SEM (cell line): ENCODE data around the gene USP8.

GRCh38 chr15:48341860-48342721 lies 10.9 kb downstream of the DUT start:
- PRO-cap = no peak

DNA sequence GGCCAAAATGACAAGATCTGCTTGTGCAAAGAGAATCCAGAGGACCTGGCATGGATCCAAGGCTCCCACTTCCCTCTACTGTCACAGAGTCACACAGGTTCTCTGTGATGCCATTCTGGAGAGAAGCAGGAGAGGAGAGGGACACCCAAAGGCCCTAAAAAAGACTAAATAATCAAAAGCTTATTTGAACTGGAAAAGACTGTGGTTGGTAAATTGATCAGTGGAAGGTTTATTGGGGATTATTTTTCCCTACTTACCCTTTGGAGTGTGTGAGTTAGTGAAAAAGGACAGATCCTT lies 9.4 kb upstream of the ATP8B4 start:
- PRO-cap = no peak

GRCh38 chr15:50184895-50185408 lies 3.0 kb downstream of the SLC27A2 start:
- PRO-cap = no peak

GRCh38 chr15:50355998-50356342 lies 972 bp upstream of the GABPB1 start:
- PRO-cap = no peak

GRCh38 chr15:50423865-50424641 lies at the start of gene USP8:
Gene USP8, plus strand, starts transcription at chr15:50424405.
- PRO-cap = bidirectional peak, plus-strand start at chr15:50424456, minus-strand start at chr15:50424138

- PRO-cap = no peak
These were observed 44.1 kb downstream of the USP8 start for GRCh38 chr15:50468277-50468657.

DNA sequence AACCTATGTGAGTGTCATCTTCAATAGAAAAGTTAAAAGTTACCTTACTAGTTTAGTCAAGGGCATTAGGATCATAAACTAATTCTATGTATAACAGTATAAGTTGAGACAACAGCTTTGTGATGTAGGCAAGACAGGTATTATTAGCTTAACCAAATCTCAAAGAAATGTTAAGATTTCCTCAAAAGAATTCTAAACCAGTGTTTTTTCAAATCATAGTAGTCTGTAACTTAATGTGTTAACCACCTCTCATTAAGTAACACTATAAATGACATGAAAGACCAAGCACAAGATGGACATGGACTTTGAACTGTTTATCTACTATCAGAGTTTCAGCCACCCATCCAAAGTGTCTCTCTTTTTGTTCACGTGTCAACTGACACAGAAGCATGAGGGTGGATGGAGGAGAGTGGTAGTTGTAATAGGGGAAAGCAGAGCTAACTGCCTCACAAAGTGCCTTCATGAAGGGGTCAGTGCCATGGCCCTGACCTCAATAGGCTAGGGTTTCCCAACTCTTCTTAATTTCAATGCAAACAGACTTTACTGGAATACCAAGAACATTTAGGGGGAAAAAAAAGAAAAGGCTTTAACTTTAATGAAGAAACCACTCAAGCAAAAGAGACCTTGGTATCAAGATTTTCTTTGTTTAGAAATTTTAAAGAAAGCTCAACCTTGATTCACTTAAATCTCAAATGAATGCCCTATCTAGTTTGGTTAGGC lies 32.1 kb upstream of the TRPM7 start:
- PRO-cap = no peak

GRCh38 chr15:50877004-50877528 lies 31.4 kb upstream of the AP4E1 start:
- PRO-cap = no peak

DNA sequence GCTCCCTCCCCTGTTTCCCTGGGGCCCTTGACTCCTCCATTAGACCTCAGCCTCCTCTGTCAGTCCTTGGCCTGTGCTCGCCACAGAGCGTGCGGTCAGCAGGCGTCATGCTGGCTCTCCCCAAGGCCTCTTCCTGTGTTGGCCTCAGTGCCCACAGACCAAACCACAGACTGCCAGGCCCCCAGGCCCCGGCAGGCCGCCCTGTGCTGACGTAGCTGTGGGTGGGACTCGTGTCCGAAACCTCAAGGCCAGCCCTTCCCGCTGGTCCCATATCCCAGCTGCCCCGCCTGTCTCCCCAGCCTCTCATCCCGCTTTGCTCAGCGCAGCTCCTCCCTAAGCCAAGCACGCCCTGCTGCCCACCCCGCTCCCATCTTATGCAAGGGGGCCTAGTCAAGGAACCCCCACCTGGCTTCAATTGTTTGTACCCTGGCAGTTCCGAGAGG lies 17.6 kb downstream of the TNFAIP8L3 start:
- PRO-cap = bidirectional peak, plus-strand start at position 270 of the sequence, minus-strand start at position 315 of the sequence

- PRO-cap = no peak
These were observed 71.7 kb downstream of the CYP19A1 start for GRCh38 chr15:51266420-51267429.

DNA sequence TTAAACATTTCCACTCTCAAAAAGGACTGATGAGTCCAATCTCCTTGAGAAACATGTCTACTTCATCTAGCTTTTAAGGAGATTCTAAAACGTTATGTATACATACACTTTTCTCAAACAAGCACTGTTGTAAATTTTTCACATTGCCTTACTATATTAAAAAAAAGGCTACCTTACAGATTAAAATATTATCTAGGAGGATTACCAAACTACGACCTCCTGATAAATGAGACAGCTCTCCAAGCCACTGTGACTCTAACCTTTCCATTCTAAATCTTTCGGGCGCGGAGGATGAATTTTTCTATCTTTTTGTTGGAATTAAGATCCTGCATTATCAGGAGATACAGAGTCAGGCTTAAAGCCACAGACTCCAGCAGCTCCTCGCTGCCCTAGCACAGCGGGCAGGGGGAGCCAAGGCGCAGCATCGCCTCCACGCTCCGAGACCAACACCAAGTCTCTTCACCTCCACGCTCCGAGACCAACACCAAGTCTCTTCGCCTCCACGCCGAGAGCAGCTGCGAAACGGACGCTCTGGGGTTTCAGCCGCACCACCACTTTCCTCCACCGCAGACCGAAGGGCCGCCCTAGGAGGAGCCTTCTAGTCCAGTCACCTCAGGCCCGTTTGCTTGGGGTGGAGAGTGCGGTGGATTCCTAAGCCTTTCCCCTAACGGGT lies 846 bp downstream of the DMXL2 start:
- PRO-cap = unidirectional peak, plus-strand start at position 392 of the sequence; bidirectional peak, plus-strand start outside the sequence, minus-strand start at position 486 of the sequence

- PRO-cap = no peak
These were observed 642 bp downstream of the TMOD2 start for GRCh38 chr15:51751786-51752691.

DNA sequence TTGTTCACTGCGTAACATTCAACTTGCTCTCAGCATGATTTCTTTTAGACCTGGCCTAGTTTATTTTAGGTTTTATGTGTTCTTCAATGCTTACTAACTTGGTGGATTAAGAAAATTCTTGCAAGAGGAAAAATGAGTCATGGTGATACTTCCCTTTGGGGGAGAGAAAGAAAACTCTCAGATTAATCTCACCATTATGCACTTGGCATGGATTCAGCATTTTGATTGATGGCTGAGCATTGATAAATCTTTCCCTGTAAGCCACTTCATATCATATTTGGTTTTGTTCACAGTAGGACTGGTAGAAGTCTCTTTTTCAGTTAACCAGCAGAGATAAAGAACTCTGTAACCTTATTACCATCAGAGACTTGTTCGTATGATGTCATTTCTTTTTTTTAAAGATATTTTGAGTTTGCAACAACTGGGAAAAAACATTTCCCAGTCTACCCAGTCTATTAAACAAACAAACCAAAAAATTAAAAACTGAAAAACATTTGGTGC lies 17.0 kb downstream of the TMOD3 start:
- PRO-cap = no peak

- PRO-cap = no peak
These were observed 41.2 kb downstream of the BCL2L10 start for GRCh38 chr15:52071223-52071953.

GRCh38 chr15:52262911-52263183 lies 32.8 kb downstream of the MYO5C start:
- PRO-cap = no peak

DNA sequence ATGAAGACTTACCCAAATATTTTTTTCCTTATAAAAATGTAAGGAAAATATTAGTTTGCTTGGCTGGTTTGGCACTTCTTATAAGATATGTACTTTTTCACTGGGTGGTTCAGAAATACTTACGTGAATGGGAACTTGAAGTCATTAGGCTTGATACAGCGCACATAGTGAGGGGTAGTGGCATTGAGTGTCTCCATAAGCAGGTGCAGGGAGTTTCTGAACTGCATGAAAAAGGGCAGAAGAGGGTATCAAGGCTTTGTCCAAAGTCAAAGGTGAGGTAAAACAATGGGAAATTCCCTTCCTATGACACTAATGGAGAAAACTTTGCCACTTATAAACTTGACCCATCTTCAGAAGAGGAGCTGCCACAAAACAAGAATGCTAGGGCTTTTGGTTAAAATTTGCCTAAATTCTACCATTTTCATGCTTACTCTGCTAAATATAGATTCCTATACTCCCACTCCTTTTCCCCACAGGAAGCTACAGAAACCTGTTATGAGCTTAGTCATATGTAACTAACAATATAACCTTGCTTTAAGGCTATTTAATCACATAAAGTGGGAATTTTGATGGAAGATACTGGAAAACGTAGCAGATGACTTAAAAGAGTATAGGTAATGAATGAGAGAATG lies 87.5 kb upstream of the MYO5C start:
- PRO-cap = no peak

DNA sequence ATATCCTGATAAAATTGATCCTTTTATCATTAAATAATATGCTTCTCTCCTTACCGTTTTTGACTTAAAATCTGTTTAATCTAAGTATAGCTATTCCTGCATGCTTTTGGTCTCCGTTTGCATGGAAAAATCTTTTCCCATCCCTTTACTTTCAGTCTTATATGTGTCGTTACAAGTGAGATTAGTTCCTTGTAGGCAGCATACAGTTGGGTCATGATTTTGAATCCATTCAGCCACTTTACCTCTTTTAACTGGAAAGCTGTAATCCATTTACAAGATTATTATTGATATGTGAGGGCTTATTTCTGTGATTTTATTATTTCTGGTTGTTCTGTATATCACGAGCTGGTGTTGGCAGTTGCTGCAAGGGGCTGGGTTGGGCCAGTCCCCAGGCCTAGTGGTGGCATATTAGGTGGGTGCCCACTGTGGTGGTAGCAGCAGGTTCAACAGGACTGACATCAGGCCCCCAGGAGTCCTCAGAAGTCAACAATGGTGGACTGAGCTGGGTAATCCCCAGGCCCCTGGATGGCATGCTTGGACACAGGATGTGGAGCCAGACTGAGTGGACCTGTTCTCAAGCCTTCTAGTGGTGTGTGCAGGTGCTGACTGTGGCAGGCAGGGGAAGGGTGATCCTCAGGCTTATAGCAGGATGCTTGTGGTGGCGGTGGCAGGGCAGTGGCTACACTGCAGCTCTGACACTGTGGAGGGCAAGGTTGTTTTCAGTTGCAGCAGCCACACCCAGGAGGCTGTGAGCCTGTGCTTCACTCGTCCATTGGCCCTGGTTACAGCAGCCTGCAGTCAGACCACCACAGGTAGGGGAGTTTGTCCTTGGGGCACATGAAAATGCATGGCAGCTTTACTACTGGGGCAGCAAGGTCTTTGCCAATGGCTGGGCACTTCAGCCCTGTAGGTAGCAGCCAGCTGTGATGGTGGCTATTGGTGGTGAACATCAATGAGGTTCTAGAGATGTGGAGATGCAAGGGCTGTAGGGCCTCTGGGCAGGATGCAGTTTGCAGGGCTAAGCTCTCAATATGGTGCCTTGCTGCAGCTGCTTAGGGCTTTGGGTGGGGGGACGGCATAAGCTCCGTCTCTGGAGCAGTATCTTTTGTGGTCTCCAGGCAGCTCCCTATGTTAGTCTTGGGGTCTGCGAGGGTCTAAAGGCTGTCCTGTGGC lies 17.3 kb upstream of the MYO5A start:
- PRO-cap = no peak

DNA sequence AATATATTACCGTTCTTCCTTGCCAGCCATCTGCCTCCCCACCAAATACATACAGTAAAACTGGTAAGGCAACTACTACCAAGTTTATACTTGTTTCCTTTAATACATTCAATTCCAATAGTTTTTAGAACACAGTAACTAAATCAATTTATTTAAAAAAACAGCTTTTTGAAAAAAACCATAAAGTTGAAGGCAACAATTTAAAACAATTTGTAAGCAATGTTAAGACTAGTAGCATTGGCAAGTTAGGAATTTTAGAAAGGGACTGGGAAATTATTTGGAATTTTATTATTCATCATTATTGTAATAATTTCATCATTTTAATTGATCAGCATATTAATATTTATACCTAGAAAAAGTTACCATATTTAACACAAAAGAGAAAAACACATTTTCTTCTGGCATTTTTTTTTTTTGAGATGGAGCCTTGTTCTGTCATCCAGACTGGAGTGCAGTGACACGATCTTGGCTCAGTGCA lies 20.6 kb upstream of the ARPP19 start:
- PRO-cap = no peak

- PRO-cap = bidirectional peak, plus-strand start at chr15:52678279, minus-strand start at chr15:52678221
These were observed 1.1 kb downstream of the ATOSA start for GRCh38 chr15:52678108-52678498.

DNA sequence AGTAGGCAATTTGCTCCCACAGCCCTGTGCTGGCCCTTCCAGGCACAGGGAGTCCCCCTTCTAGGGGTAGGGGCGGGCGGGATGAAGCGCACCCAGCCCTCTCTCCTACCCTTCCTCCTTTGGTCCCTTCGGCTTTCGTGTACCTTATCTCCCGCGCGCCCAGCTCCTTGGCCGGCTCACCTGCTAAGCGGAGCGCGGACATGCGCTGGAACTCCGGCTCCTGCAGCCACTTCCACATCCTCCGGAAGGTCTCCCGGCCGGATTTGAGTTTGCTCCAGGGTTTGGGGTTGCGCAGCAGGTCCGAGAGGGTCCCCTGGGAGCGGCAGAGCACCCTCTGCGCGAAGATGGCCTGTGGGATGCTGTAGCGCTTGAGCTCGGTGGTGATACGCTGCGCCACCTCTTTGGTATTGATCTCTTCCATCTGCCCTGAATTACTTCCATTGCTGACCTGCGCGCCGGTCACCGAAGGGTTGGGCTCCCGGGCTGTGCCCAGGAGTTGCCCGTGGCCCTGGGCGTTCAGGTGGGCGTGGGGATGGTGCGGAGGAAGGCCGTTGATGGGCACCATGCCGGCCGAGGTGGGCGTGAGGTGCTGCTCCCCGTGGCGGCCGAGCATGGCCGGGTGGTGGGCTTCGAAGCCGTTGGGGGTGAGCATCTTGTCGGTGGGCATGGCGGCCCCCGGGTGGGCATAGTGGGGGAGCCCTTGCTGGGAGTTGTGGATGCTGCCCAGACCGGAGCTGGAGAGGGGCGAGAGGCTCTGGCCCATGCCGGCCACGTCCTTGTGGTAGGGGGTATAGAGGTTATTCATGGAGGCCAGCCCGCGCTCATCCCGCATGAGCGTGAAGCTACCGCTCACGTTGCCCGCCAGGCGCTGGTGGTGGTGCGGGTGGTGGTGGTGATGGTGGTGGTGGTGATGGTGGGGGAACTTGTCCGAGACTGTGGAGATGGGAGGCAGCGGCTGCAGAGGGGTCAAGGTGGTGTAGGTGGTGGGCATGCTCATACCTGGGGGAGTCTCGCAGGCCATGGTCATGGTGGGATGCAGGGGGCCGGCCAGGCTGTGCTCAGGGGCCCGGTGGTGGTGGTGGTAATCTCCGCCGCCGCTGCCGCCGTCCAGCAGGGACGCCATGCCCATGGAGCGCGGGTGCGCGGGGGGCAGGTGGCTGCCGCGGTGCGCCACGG lies 1.1 kb downstream of the ONECUT1 start:
- PRO-cap = no peak